NT2/D1 (cell line): ENCODE measurements around a stretch of chr5.

DNA sequence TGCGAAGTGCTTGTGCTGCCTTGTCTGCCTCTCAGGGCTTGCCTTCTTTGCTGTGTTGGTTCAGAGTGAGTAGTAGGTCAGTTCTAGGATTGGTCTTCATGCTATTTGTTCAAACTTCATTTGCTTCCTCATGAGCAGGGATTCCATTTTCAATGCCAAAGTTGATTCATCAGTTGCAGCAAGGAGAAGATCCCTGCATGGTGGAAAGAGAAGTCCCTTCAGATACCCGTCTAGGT lies 16.7 kb downstream of the ZNF354C start:
- RRBS, 2 experiments: no CpG with 5 or more reads among the region's 2 CpGs

DNA sequence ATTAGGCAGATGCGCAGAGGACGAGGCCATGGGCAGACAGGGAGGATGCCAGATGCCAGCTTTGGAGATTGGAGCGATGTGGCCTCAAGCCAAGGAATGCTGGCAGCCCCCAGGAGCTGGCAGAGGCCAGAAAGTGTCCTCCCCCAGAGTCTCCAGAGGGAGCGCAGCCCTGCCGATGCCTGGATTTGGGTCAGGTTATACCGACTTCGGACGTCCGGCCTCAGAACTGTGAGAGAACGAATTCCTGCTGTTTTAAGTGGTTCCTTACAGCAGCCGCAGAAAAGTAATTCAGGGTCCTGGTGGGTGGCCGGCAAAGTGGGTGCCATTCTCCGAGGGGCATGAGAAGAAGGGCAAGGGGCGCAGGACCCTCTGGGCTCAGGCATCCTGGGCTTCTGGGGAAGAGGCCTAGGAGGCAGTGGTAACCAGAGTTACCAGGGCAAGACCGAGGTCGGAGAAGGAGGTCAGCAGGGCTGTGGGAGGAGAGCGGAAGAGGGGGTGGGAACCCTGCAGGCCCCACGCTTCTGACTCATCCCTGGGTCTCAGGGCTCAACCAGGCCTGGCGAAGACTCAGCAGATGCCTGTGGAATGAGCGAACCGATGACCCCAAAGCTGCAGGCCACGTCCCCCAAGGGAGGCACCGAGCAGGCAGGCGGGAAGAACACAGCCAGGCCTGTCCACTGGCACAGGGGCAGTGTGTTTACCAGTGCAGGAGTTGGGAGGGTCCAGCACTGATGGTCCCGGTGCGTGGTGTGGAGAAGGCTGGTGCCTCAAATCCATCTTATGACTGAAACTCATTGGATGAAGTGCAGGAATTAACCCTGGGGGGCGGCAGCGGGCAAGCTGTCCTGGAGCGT lies 69.5 kb downstream of the ADAMTS2 start:
- RRBS, 2 experiments: no CpG with 5 or more reads among the region's 29 CpGs

- RRBS, 2 experiments: no CpG with 5 or more reads among the region's 14 CpGs
Observed at GRCh38 chr5:179456050-179456437, 94.3 kb upstream of the RUFY1 start.

DNA sequence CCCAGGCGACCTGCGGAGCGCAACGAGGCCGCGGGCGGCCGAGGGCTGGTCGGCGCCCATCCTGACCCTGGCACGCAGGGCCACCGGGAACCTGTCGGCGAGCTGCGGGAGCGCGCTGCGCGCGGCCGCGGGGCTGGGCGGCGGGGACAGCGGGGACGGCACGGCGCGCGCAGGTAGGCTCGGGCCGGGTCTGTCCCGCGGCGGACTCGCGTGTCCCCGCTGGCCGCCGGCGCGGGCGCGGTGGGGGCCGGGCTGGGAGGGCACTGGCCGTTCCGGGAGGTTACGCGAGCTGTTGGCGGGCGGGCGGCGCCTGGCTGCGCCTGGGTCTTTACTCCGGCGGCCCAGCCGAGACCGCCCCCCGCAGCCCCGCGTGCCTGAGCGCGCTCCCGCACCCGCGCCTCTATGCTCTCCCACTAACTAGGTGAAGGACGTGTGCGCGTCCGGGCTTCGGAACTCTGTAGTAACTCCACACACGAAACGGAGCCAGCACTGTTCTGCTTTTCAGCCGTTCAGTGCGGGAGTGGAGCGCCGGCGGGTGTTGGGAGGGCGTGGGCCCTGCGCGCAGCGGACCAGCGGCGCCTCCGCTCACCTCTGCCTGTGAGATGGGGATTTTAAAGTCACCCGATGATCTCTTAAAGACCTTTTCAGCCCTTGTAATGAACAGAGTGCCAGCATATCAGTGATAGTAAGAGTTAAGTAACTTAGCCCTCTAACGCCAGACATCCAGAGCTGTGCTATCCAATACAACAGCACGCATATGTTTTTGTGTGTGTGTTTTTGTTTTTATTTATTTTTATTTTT lies 553 bp downstream of the RUFY1 start:
- RRBS, 2 experiments: under 1 to 1% methylated on average over 47 to 55 of the region's 88 CpGs

GRCh38 chr5:179607691-179608665 lies 15.5 kb downstream of the HNRNPH1 start:
- RRBS, 2 experiments: 96% methylated on average over 1 of the region's 13 CpGs; no CpG with 5 or more reads in 1 of the 2 experiments

DNA sequence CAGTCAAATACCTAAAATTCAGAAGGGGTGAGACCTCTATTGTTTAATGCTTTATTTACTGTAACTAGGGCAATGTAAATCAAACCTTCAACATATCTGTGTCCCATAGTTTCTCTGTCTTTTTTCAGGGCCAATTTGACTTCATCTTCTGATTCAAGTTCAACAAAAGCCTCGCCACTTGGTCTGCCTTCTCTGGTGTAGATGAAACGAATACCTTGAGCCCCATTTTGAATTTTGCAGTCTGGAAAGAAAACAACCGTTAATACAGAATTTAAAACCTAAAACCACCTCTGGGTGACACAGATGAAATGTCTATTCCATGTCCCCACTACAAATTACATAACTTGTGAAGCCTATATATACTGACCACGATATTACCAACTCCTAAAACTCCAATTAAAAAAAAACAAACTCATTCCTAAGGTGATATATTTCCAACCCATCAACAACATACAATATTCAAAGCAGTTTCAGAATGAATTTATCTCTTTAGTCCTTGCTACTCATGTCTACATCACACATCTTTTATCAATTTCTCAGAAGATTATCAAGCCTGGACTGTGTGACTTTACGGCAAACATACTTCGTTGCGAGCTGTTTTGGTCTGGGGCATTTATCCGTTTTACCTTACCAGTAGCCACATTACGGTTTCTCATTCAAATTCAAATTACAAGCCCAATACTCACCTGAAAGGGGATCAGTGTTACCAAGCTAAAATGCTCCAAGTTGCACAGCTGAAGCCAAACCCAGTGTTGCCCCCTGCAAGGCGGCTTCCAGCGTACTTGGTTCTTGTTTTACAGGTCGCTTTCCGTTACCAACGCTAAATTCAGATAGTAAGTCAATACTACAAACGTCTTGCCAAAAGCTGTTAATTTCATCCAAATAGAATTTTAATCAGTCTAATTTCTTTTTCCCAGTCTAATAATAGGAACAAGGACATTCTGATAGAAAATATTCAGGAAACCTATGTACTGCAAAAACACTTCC lies 2.0 kb downstream of the HNRNPH1 start:
- RRBS, 2 experiments: no CpG with 5 or more reads among the region's 15 CpGs

DNA sequence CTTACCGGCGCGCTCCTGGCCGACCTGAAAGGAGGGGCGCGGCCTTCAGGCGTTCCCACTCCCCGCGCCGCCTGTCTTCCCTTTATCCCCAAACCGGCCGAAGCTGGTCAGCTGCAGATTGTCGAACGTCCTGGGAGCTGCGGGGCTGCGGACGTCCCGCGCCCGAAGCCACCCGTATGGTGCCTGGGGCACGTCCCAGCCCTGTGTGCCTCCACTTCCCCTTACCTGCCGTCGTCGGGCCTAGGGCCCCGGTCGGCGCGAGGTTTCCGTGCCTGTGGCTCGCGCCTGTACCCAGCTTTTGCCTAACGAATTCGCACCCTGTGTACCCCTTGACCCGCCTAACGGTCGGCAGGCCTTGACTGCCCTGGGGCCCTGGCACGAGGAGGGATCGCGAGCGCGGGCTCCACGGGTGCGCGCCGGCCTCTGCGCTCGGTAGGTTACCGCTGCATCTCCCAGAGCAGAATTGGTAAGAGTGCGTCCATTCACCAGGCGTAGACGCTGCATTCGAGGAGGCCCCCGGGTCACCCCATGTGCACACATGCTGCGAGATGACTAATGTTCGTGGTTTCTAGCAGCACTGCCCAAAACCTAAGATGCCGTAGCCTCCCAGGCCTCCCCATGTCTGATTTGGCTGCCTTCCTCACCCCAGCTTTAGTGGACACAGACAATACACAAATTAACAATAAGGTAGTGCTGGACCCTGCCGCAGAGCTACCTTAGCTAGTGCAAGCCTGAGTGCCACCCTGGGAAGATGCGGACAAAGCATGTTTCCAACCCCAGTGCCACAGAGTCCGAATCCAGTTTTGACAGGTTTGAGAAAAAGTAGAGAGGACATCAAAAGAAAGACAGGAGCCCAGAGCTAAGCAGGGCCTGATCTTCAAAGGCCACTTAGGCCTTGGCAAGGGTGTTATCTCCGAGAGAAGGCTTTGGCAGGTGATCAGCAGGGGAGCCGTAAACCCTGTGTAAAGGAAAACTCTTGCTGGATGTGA lies 915 bp upstream of the HNRNPH1 start:
- RRBS, 2 experiments: 1 to 15% methylated on average over 21 of the region's 62 CpGs

DNA sequence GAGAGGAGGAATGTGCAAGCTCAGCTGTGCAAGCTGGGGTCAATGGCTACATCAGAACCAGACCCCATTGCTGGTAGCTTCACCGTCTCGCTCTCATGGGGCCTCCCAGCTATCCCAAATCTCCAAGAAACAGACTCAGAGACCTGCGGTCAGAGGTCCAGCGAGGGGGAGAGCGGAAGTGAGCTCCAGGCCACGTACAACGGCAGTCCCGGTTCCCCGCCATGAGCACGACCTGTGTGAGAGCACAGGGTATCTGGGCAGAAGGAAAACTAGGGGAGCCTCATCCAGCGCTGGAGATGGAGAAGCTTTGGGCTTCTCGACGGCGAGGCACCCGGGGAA lies 23.3 kb downstream of the CBY3 start:
- RRBS, 2 experiments: no CpG with 5 or more reads among the region's 15 CpGs

- RRBS, 2 experiments: 4 to 9% methylated on average over 42 of the region's 52 CpGs
Observed at GRCh38 chr5:179805592-179806148, 996 bp downstream of the MGAT4B start.

DNA sequence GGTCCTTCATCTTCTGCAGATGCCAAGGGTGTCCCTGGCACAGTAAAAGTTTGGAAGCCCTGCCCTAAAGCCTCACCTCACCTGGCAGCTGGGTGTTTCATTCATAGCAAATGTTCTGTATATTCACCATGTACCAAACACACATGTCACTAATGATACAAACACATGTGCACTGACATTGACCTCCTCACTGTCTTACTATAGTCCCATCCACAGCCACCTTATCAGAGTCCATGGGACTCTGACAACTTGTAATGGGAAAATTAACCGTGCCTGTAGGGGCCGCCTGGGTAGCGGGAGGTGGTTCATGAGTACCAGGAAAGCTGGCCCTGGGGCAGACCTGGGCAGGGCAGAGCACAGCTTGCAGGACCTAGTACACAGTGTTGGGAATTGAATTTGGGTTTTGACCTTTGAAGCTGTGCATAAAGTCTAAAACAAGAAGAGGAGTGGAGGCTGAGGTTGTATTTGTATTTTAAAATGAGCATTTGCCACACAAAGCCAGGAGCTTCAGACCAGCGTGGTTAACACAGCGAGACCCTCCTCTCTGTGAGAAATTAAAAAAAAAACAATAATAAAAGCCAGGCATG lies 6.5 kb upstream of the MGAT4B start:
- RRBS, 2 experiments: no CpG with 5 or more reads among the region's 5 CpGs

GRCh38 chr5:179868797-179870011 lies 10.6 kb upstream of the MRNIP start:
- RRBS, 2 experiments: no CpG with 5 or more reads among the region's 21 CpGs

- RRBS, 2 experiments: no CpG with 5 or more reads among the region's 3 CpGs
Observed at GRCh38 chr5:179923355-179923579, 15.6 kb upstream of the TBC1D9B start.

DNA sequence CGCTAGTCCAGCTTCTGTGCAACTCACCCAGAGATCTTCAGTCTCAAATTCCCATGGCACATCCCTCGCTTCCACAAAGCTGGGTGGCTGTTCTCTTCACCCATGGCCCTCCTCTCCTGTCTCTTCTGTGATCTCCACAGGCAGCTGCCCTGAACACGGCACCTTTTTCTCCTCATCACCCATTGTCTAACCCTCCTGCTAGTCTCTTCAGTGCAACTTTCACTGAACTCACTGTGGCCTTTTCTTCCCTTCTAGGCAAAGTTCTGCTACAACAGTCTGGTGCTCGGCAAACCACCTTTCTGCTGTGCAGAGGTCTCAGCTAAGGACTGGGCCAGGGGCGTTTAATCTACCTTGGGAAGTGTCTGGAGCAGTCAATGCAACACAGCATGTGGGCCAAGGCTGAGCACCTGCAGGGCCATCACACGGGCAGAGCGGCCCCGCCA lies 65.5 kb upstream of the TBC1D9B start:
- RRBS, 2 experiments: no CpG with 5 or more reads among the region's 8 CpGs

DNA sequence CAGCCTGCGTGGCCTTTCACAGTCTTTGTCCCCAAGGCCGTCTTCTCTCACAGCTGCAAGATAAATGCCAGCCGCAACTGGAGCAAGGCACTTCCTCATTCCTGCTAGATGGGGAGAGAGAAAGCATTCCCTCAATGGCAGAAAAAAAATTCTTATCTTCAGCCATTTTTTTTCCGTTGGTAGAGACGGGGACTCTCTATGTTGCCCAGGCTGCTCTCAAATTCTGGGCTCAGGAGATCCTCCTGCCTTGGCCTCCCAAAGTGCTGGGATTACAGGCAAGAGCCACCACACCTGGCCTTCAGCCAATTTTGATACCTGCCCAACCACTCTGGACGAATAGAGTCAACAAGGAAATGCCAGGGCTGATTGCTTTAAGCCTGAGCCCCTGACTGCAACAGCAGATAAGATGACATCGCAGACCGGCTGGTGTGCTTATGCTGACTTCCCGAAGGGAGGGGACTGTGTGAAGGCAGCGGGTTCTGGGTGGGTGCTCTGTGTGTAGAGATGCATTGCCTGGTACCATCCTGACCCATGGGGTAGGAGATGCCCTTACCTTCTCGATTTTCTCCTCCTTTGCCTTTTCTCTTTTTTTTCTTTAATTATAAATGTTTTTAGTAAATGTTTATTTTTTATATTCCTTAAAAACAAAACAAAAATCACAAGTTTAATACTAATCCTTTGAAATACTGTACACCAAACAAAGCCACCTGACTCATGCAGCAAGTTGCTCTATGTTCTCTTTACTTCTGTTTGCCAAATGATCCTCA lies 13.6 kb upstream of the RNF130 start:
- RRBS, 2 experiments: no CpG with 5 or more reads among the region's 11 CpGs

GRCh38 chr5:180174065-180174426 lies 35.0 kb downstream of the RASGEF1C start:
- RRBS, 2 experiments: no CpG with 5 or more reads among the region's 10 CpGs

DNA sequence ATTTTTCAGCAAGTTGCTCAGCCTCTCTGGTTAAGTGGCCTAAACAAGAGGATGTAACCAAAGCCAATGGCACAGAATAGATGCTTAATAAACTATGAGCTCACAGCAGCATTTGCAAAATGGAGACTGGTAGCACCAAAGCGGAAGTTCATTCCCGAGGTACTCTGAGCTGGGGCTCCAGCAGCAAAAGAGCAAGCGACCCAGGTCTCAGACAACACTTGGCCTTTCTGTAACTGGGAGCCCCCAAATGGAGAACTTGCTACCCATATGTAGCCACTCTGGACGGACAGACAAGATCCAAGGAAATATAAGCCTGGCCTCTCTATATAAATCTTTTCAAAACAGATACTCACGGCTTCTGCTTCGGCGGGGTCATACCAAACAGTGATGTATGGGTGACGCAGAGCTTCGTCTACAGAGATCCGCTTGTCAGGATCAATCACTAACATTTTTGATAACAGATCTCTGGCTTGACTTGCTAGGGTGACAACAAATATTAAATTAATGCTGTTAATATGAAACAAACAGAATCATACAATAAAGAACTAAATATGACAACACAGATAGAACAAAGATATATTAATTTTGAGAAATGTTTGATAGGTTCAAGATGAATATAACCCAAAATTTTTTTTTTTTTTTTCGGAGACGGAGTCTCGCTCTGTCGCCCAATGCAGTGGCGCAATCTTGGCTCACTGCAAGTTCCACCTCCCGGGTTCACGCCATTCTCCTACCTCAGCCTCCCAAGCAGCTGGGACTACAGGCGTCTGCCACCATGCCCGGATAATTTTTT lies 31.9 kb upstream of the RASGEF1C start:
- RRBS, 2 experiments: no CpG with 5 or more reads among the region's 19 CpGs

DNA sequence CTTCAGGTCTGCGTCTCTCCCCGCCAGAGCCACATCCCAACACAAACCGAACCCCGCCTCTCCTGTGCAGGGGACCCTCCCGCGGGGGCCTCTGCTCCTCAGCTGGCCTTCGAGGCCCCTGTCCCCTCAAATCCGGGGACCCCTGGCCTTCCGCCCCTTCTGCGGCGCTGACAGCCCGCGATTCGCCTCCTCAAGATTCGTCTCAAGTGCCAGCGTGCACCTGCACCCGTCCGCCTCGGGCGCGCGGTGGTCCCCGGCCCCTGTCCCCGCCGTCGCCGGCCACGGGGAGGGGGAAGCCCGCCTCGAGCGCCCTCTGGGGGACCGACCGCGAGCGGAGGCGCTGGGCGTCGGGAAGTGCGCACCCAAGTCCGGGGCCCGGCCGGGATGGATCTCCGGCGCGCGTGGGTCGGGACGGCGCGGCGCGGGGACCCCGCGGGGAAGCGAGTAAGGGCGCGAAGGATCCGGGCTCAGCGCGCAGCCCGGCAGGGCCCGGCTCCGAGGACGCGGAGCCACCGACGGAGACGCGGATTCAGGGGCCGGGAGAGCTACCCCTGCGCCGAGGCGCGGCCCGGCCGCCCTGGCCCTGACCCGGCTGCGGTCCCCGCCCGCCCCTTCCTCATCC lies 592 bp downstream of the FLT4 start:
- RRBS, 2 experiments: 1 to 2% methylated on average over 30 to 35 of the region's 80 CpGs

GRCh38 chr5:180809460-180810353 lies 7.1 kb upstream of the MGAT1 start:
- RRBS, 2 experiments: 1 to 2% methylated on average over 13 to 21 of the region's 49 CpGs

GRCh38 chr5:180810354-180811341 lies 8.0 kb upstream of the MGAT1 start:
- RRBS, 2 experiments: 4 to 8% methylated on average over 5 of the region's 82 CpGs